ENCODE results near the genes PGGHG, B4GALNT4, RASSF7, DEAF1 and EPS8L2.

DNA sequence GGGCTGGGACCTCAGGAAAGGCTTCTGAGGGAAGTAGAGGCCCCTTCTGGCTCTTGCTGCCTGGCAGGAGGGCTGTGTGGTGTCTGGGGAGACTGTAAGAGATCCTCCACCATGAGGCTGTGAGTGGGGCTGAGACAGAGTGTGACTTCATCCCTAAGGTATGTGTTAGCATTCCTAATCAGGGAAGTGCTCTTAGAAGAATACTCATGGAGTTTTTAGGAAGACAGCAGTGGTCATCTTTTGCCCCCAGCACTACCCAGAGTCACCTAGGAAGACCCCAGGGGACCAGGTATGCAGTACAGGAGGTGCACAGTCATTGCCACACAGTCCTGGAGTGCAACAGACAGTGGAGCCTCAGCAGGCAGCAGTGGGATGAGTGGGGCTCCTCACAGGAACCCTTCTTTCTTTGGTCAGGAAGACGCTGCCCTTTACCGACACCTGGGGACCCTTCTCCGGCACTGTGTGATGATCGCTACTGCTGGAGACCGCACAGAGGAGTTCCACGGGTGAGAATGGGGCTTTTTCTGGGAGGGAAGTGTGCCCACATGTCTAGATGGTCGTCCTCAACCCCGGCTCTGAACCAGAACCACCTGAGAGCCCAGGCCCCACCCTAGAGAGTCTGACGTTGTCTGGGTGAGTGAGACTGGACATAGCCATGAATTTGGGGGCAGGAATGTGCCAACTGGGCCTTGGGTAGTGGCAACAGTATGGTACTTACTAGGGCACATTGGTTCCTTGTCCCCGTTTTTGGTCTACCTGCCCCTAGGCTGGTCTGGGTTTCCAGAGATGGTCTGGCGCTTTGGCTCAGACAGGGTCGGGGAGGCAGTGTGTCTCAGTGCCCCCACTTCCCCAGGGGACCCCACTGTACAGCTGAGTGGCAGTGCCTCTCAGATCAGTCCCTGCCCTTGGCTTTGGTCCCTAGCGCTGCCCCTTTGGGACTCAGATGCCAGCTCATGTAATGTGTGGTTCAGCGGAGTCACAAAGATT lies 2.9 kb downstream of the RIC8A start:
- PRO-cap: no peak
- RAMPAGE, long total RNA, 4 experiments: no peak in any of the 4 experiments

DNA sequence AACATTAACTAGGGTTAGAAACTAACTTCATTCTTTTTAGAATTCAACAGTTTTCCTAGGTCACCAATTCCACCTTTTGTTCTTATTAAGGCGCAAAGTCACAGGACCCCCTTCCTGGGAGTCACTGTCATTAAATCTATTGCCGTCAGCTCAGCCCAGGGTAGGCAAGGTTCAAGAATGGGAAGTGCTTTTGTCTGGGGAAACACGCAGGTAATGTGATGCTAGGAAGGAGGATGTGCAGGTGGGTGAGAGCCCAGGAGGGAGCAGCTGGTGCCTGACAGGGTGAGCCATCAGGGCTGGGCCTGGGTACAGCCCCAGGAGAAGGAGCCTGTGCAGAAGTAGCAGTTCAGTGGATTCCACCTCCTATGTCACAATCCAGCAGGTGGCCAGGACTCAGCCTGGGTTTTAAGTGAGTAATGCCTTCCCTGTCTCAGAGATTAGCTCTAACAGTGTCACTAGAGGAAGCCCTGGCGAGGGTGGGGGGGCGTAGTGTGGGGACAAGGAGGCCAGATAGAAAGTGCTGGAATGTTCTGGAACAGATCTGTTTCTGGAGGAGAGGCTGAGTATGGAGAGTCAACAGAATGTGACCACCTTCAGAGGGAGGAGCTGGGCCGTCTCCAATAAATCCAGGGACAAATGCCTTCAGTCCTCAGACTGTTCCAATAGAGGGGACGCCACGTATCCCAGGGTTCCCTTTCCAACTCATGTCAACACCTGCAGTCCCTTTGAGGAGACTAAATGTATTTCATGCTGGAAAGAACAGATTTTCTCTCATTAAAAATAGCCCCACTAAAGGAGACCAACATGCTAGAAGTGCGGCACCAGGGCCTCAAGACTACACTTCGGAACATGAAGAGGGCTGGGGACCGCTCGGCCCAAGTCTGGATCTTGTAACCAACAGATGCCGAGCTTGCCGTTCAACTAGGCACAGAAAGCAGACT lies 8.2 kb downstream of the RIC8A start:
- PRO-cap: no peak
- RAMPAGE, long total RNA, 4 experiments: no peak in any of the 4 experiments

DNA sequence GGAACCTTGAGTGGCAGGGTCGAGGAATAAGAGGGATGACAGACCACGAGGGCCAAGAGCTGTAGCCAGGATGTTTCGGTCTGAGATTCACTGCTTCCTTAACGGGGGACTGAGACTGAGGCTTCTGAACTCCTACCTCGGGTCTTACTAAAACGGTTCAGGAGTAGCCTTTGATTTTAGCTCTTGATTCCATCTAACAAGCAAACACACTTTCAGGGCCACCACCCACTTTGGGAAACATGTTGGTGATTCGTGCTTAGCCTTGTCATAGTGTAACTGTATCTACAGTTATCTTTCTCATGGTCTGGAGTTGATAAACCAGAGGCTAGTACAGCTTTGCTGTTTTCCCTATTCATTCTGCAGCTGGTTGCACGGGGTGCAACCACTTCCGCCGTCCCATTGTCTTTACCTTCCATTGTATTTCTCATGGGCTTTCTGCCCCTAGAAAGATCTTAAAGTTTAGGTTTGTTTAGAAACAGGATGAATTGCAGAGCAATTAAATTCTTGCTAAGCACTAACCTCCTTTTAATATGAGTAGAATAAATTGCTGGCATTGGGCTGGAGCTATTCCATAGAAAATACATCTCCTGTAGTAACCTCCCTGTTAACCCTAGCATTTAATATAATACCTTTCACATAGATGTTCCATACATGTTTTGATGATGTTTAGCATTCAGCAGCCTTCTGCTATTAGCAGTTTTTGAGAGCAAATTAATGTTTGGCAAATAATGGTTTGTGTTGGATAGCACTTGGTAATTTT lies 709 bp downstream of the PSMD13 start:
- PRO-cap: no peak
- RAMPAGE, long total RNA, 4 experiments: no peak in any of the 4 experiments

- PRO-cap: no peak
- RAMPAGE, long total RNA, 4 experiments: no peak in any of the 4 experiments
Measured at GRCh38 chr11:253074-253967, 16.5 kb downstream of the PSMD13 start.

DNA sequence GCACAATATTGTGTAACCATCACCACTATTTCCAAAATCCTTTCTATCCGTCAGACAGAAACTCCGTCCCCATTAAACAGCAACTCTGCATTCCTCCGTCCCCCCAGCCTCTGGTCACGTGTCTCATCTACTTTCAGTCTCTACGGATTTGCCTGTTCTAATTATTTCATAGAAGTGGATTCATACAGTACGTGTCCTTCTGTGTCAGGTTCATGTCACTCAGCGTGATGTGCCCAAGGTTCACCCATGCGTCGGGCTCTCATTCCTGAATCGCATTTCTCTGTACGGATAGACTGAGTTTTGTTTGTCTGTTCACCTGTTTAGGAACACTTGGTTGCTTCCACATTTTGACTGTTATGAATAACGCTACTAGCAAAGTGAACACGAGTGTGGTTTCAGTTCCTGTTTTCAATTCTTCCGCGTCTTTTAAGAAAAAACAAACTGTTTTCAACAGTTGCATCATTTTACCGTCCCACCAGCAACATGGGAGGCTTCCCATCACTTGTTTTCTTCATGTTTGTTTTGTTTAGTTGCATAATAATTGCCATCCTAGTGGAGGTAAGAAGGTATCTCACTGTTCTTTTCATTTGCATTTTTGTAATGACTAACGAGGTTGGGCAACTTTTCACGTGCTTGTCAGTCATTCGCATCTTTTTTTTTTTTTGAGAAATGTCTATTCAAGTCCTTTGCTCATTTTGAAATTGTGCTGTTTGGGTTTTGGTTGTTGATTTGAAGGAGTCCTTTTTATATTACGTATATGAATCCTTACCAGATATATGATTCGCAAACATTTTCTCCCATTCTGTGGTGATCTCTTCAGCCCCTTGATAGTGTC lies 8.9 kb upstream of the NLRP6 start:
- PRO-cap: no peak
- RAMPAGE, long total RNA, 4 experiments: start-site peak on the minus strand in 2 of 4 experiments, centred at positions 274 to 316 of the sequence, 9 to 10 reads per replicate

DNA sequence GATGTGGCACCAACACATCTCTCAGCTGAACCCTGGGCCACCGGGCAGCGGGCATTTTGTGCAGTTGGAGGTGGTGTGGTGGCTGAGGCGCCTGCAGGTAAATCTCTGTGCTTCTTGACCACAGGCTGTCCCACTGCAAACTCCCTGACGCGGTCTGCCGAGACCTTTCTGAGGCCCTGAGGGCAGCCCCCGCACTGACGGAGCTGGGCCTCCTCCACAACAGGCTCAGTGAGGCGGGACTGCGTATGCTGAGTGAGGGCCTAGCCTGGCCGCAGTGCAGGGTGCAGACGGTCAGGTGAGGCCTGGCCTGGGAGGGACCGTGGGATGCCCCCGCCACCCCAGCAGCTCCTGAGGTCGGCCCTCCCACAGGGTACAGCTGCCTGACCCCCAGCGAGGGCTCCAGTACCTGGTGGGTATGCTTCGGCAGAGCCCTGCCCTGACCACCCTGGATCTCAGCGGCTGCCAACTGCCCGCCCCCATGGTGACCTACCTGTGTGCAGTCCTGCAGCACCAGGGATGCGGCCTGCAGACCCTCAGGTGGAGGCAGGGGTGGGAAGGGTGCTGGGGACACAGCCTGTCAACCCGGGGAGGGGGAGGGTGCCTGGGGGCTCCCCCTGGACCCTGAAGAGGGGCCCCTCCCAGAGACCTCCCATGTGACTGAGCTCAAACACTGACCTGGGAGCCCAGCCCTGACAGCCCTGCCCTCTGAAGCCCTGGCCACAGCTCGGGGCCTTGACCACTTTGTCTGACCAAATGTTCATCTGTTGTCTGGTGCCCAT lies 4.6 kb upstream of the PGGHG start:
- PRO-cap: no peak
- RAMPAGE, long total RNA, 4 experiments: no peak in any of the 4 experiments

GRCh38 chr11:288885-289318 lies at the start of gene PGGHG:
Gene PGGHG (plus strand): TSS chr11:289126.
- PRO-cap: no peak
- RAMPAGE, long total RNA, 4 experiments: start-site peak on the plus strand in 2 of 4 experiments, at chr11:289106-289138 at its widest, 47 to 75 reads per replicate

- PRO-cap: no peak
- RAMPAGE, long total RNA, 4 experiments: no peak in any of the 4 experiments
Measured at GRCh38 chr11:297324-298360, 1.7 kb downstream of the IFITM5 start.

DNA sequence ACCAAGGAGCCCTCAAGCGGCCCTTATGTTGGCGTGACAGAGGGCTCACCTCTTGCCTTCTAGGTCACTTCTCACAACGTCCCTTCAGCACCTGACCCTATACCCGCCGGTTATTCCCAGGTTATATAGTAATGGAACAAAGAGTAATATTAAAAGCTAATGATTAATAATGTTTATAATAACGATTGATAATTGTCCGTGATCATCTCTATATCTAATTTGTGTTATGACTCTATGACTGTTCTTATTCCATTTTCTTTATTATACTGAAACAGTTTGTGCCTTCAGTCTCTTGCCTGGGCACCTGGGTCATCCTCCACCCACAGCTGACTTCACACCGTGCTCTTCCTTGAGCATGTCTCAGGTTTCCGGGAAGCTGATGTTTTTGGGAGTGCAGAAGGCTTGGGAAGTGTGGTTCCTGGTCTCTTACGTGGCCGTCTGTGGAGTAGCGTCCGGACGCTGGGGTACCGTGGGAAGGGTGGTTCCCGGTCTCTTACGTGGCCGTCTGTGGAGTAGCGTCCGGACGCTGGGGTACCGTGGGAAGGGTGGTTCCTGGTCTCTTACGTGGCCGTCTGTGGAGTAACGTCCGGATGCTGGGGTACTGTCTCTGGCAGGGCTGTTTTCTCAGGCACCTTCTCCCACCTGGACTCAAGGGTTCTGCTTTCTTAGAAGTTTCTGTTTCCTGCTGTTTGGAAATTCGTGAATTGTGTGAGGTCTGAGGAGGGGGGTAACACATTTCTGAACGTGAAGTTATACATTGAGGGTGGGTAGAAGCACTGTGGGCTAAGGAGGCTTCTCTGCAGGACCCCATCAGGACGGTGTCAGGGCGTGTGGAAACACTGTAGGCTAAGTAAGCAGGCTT lies 5.0 kb upstream of the IFITM3 start:
- PRO-cap: no peak
- RAMPAGE, long total RNA, 4 experiments: no peak in any of the 4 experiments

GRCh38 chr11:326705-326947 lies 6.0 kb upstream of the IFITM3 start:
- PRO-cap: no peak
- RAMPAGE, long total RNA, 4 experiments: start-site peak on the minus strand in 1 of 4 experiments, at chr11:326817-326888 at its widest, 9 reads per replicate

DNA sequence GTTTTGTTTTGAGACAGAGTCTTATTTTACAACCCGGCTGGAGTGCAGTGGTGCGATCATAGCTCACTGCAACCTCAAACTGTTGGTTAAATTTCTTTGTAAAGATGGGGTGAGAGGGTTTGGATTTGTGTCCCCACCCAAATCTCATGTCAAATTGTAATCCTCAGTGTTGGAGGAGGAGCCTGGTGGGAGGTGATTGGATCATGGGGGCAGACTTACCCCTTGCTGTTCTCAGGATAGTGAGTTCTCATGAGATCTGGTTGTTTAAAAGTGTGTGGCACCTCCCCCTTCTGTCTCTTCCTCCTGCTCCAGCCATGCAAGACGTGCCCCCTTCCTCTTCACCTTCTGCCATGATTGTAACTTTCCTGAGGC lies 20.7 kb upstream of the IFITM3 start:
- PRO-cap: no peak
- RAMPAGE, long total RNA, 4 experiments: no peak in any of the 4 experiments

GRCh38 chr11:368868-370057 lies at the start of gene B4GALNT4:
Gene B4GALNT4 (plus strand): TSS chr11:369499.
- PRO-cap: no peak
- RAMPAGE, long total RNA, 4 experiments: no peak in any of the 4 experiments

- PRO-cap: no peak
- RAMPAGE, long total RNA, 4 experiments: no peak in any of the 4 experiments
Measured at GRCh38 chr11:447825-448945, 1.9 kb upstream of the PTDSS2 start.

GRCh38 chr11:559729-560042 lies 852 bp downstream of the LMNTD2 start:
- PRO-cap: no peak
- RAMPAGE, long total RNA, 4 experiments: no peak in any of the 4 experiments

DNA sequence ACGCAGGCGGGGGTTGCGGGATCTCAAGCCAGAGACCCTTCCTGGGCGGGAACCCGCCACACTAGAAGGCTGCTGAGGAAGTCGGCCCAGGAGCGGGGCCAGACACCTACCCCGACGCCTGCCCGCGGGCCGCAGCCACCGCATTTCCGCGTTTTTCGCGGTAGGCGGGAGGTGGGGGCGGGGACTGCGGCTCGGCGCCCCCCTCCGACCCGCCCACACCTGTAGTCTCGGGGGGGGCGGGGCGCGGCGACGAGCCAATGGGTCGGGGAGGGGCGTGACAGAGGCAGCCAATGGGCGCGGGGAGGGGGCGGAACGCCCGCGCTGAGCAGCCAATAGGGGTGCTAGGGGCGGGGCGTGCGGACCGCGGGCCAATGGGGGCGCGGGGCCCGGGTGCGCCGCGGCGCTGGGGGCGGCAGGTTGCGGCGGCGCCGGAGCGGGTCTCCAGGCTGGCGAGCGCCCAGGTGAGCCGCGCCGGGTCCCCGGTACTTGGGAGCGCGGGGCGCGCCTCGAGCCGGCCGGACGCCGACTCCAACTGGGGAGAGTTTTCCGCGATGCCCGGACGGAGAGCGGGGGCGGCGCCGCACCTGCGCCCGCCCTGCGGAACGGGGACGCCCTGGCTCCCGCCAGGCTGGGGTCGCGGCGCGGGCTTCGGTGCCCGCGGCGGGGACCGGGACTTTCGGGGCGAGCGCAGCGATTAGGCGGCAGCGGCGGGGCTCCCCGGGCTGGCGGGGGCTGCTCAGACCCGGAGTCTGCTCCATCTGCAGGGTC lies at the start of gene RASSF7:
RASSF7 (plus strand) TSS at position 398 of the 768 bp plus-strand sequence.
- PRO-cap: no peak
- RAMPAGE, long total RNA, 4 experiments: start-site peak on the plus strand in 1 of 4 experiments, centred at position 413 of the sequence, 20 reads per replicate; start-site peak on the minus strand in 2 of 4 experiments, centred at positions 150 to 153 of the sequence, 7 to 26 reads per replicate

DNA sequence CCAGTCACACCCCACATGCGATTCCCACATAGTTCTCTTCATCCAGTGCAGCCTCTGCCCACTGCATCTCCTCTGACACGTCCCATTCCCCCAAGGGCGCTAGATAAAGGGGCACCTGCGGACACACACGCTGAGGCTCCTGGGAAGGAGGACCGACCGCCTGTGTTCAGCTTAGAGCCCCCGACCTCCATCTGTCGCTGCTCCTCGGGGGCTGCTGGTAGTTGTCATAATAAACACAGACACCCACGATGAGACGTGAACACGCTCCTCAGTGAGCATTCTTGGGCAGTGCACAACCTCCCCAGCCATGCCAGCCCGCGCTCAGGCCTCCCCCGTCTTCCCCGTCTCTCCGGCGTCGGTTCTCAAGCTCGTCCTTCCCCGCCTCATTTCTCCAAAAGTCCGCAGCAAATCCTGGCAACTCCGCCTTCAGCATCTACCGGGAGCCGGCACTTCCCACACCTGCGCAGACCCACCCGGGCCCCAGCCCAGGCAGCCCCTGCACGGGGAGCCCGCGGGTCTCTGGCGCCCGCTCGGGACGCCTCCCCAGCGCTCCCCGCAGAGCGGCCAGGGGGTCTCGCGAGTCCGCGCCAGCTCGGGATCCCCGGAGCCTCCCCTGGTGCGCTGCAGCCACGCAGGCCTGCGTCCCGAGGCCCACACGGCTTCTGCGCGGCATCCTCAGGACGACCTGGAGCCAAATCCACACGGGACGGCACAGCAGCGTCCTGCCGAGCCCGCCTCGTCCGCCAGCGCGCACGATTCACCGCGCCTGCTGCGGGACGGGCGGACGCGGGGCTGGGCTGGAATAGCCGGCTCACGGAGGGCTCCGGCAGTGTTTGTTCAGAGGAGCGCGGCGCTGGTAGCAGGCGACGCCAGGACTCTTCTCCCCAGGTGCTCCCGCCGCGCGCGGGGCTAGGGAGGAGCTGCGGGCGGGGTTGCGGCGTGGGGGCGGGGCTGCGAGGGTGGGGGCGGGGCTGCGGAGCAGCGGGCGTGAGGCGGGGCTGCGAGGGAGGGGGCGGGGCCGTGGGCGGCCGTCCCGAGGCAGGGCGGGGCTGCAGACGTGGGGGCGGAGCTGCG lies 969 bp upstream of the PHRF1 start:
- PRO-cap: no peak
- RAMPAGE, long total RNA, 4 experiments: no peak in any of the 4 experiments

GRCh38 chr11:587869-588427 lies 11.7 kb downstream of the PHRF1 start:
- PRO-cap: no peak
- RAMPAGE, long total RNA, 4 experiments: no peak in any of the 4 experiments

DNA sequence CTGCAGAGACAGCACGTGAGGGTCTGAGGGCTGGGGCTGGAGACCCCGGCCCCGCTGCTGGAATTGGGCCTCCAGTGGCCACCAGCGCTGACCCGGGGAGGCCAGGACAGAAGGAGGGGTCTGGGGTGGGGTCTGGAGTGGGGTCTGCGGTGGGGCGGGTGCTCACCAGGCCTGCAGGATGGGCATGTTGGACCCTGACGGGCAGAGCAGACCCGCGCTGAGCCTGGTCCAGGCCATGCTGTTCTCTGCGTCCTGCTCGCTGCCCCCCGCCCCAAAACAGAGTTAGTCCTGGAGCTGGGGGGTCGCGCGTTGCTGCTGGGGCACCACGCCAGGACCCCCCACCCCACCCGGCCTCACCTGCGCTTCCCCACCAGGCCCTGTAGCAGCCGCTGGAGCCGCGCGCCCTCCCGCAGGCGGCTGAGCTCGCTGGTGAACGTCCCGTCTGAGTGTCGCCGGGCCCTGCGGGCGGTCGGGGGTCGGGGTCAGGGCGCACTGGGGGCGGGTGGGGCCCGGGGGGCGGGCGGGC lies 387 bp downstream of the SCT start:
- PRO-cap: no peak
- RAMPAGE, long total RNA, 4 experiments: no peak in any of the 4 experiments

DNA sequence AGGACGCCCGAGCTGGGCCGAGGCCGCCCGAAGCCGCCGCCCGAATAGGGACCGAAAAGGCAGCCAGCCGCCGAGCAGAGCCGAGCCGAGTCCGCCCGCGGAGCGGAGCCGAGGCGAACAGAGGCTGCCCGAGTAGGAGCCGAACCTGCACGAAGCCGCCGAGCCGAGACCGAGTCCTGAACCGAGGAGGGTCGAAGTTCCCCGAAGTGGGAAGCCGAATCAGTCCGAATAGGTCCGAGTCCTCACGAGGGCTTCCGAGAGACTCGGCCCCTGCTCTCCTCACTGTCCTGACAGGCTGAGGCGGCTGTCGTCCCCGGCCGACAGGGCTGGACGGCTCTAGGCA lies at the start of gene DEAF1:
DEAF1 (minus strand) TSS at position 93 of the 343 bp plus-strand sequence.
- PRO-cap: no peak
- RAMPAGE, long total RNA, 4 experiments: no peak in any of the 4 experiments

GRCh38 chr11:705662-706310 lies at the start of gene EPS8L2:
Gene EPS8L2 (plus strand): TSS chr11:706231.
- PRO-cap: no peak
- RAMPAGE, long total RNA, 4 experiments: no peak in any of the 4 experiments

Measured in omental fat pad (tissue), 4 donors.